Measurements from ENCODE around the genes PSMD7, FA2H and LDHD.

DNA sequence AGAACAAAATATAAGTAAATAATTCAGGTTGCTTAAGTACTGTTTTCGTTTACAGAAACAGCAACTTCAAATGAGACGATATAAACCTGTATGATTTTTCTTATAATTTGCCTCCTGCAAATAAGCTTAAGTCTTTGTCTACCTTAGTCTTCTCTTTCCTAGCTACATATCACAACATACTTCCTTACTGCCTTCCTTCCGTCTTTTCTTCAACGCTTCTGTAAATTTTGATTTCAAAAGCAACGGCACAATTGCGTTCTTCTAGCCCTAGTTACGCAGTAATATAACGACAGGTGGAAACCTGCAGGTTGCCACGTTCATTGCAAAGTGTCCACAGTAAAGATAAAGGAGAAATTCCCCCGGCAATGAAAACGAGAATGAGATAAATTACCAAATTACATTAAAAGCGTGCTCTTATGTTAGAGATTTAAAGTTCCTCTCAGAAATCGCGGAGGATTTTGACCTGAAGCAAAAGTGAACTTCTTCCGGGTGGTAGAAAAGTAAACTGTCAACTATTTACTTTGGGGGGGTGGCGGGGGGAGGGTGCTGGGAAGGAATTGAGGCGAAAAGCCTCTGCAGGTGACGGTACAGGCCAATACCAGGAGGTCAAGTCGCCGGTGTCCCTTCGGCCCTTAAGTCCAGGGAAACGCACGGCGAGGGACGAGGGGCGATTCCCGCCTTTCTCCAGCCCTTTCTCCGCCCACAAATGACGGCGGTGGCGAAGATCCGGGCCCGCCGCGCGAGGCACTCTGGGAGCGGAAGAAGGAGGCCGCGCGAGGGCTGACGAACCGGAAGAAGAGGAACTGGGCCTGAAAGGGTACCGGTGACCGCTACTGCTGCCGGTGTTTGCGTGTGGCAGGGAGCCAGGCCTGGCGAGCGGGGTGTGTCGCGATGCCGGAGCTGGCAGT lies at the start of gene PSMD7:
PSMD7 (plus strand) TSS at position 791 of the 908 bp plus-strand sequence.
- PRO-cap: bidirectional peak, plus-strand start at position 791 of the sequence, minus-strand start at position 704 of the sequence

DNA sequence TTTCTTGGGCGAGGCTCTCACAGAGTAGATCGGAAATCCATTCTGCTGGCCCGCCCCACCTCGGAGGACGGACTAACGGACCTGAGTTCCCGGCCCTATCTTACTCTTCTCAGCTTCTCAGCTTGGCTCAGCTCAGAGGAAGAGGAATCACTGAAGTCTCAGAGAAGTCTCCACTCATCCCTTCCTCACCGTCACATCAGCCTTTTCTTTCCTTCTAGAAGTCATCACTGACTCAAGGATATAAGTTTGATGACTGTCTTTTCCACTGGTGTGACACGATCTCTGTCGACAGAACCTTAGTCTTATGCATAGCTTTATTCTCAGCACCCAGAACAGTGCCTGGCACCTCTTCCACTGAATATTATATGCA lies 7.5 kb upstream of the NPIPB15 start:
- PRO-cap: no peak

- PRO-cap: no peak
Observed at GRCh38 chr16:74465653-74466019, 44.4 kb upstream of the CLEC18B start.

GRCh38 chr16:74583973-74584690 lies 22.8 kb downstream of the GLG1 start:
- PRO-cap: no peak

DNA sequence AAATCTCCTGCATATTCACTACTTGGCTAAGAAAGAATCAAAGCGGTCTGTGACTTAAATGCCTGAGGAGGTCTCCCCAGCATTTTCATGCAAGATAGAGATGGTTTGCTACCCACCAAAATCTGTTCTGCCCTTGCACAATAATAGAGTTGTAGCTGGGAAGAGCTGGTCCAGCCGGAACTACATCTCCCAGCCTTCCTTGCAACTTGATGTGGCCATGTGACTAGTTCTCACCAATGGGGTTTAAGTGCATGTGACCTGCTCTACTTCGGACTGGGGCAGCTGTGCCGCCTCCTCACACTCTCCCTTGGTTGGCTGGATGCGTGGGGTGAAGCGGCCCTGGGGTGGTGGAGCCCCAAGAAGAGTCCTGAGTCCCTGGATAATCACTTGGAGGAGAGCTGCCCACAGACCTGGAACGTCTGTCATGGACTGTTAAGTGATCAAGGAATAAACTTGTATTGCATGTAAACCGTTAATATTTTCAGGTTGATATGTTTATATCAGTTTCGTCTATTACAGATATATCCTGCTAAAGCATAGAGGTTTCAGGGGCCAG lies 4.8 kb downstream of the MLKL start:
- PRO-cap: unidirectional peak, plus-strand start at position 300 of the sequence

- PRO-cap: no peak
Observed at GRCh38 chr16:74746039-74746442, 28.6 kb downstream of the FA2H start.

GRCh38 chr16:74760202-74760917 lies 14.3 kb downstream of the FA2H start:
- PRO-cap: no peak

- PRO-cap: bidirectional peak, plus-strand start at chr16:74774916, minus-strand start at chr16:74774820
Observed at GRCh38 chr16:74774058-74775197, at the start of gene FA2H. TSS of gene FA2H (minus strand) at chr16:74774820.

DNA sequence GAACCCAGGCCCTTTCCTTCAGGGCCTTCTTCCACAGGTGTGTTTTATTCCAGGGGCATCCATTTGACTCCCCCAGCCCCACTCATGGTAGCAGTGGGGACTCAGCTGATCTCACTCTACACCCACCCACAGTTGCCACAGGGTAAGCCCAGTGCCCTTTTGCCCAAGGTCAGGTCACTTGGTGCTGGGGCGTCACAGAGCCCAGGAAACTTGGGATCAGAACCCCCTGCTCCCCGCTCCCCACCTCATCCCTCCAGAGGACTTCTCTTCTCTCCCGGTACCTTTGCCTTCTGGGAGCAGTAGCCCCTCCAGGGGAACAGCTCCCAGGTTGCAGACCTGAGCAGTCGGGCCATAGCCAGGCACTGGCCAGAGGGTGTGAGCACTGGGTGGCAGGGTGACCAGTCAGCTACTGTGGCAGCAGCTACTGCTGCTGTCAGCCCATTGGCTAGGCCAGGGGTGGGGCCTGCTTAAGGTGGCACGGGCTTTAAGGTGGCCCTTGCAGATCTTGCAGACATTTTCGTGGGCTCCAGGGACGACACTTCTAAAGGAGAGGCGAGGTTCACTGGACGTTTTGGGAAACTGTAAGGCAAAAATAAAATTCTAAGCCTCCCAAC lies at the start of gene LDHD:
LDHD (minus strand) TSS at position 413 of the 614 bp plus-strand sequence.
- PRO-cap: bidirectional peak, plus-strand start at position 514 of the sequence, minus-strand start at position 413 of the sequence

- PRO-cap: no peak
Observed at GRCh38 chr16:75227250-75228277, 8.8 kb downstream of the CTRB1 start.

DNA sequence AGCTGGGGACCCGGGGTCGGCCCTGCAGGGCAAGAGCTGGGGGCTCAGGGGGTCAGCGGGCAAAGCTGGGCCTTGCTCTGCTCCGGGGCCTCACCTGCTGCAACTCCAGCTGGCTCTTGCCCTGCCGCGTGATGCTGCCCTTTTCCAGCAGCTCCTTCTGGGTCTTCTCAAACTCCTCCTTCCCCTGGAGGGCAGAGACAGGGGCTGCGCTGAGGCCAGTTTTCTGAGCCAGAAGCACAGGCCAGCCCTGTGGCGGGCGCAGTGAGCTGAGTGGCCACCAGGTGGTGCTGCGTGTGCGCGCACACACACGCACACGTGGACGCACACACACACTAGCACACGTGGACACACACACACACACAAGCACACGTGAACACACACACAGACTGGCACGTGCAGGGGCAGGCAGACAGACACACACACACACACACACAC lies 15.0 kb downstream of the CTRB1 start:
- PRO-cap: no peak

DNA sequence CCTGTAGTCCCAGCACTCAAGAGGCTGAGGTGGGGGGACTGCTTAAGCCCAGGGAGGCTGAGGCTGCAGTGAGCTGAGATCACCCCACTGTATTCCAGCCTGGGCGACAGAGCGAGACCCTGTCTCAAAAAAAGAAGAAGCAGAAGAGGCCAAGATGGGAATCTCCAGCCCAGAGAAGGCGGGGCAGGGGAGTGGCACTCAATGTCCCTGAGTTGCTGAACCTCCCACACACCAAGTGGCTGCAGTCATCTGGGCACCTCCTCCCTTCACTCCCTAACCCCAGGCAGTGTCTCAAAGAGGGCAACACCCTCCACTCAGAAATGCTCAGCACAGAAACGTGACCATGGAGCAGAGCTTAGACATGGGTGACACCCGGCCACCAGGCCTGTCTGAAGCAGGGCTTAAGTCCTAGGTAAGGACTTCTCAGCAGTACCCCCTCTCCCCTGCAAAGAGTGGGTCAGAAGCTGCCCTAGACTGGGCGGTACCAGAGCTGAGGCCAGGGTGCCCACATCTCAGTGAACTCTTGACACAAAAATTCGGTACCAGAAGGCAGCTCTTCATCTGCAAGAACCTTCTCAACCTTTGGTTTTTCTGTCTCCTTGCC lies 36.3 kb upstream of the BCAR1 start:
- PRO-cap: no peak

GRCh38 chr16:75412381-75412962 lies 20.8 kb downstream of the CFDP1 start:
- PRO-cap: no peak

DNA sequence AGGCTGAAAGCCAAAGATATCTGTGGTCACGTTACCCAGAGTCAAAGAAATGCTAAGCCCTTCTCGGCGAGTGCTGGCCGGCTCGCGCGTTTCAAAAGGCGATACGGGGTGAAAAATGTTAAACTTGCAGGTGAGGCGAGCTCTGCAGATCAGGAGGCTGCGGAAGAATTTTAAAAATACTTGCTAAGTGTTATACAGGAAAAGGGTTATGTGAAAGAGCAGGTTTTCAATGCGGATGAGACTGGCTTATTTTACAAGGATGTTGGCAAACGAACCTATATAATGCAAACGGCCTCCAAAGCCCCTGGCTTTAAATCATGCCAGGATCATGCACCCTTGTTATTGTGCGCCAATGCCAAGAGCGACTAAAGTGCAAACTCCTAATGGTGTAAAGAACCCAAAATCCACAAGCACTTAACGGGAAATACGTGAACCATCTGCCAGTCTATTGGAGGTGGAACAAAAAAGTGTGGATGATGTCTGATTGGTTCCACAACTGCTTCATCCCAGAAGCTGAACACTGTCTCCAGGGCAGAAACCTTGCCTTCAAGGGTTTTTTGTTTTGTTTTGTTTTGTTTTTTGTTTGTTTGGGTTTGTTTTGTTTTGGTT lies 1.1 kb upstream of the CFDP1 start:
- PRO-cap: no peak

- PRO-cap: no peak
Observed at GRCh38 chr16:76393509-76393795, 116.3 kb downstream of the CNTNAP4 start.

- PRO-cap: no peak
Observed at GRCh38 chr16:77433960-77434949, 579 bp downstream of the ADAMTS18 start.

GRCh38 chr16:77859521-77859925 lies 71.2 kb downstream of the VAT1L start:
- PRO-cap: no peak

DNA sequence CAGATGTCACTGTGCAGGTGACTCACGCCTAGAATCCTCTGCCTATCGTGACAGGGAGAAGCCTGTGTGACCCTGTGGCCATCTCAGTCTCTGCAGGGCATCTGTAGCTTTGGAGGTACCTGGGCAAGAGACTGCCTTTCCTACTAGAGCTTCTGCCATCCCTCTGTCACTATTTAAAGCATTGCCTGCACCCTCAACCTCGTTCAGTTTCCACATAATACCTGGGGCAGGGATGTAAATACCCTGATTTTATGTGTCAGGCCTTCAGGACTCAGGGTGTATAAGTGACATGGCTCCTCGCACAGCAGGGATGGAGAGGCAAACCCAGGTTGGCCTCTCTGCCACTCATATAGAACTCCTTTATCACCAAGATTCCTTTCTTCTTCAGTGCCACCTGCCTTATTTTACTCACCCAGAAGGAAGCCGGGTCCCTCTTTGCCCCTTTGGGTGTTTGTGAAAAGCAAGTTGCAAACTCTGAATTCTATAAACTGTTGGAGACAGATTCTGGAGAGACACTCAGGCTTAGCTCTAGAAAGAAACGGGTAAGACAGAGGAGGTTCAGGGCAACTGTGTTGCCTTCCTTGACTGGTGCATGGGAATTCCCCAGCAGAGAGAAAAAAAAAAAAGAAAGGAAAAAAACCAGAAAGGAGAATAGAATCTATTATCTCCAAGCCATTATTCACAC lies 501.5 kb downstream of the WWOX start:
- PRO-cap: no peak

- PRO-cap: no peak
Observed at GRCh38 chr16:78640417-78641231, 541.2 kb downstream of the WWOX start.

DNA sequence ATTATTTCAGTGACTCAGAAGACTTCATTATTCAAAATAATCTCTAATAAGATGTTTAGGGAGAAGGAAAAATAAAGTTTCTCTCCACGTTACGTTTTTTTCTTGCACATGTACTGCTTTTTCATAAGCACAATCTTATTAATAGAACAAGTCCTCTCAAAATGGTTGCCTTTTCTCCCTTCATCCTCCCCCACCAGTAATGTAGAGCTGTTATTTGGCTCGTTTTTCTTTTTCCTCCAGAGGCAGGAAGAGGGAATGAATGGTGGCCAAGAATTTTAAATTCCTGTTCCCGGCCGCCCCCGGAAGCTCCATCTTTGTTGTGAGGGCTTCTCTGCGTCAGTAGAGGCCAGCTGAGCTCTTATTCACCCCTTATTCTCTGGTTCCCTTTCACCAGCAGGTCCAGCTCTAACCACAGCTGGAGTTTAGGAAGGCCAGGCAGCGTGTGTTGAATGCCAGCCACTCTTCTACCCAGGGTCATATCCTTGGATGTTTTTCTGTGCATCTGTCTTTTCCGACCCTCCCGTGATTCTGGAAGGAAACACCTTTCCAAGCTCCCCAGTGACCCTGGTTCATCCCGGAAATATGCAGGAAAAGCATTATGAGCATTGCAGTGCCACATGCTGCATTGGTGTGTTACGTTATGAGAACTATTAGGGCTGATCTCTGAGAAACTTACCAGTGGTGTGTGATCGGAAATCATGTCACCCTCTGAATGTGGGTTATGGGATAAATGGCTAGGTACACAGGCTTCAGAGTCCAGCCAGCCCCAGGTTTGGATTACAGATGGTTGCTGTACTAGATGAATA lies 570.5 kb downstream of the WWOX start:
- PRO-cap: no peak